Diencephalon (tissue), 2 donors: ENCODE data around the gene TAMALIN.

- RAMPAGE, long total RNA = no peak
Measured at GRCh38 chr12:51142557-51143479, 30.1 kb downstream of the TFCP2 start.

GRCh38 chr12:51171896-51172598, 888 bp downstream of the TFCP2 start:
- RAMPAGE, long total RNA = no peak

GRCh38 chr12:51216654-51217066, 1.2 kb downstream of the POU6F1 start:
- RAMPAGE, long total RNA = no peak

- RAMPAGE, long total RNA = no peak
Measured at GRCh38 chr12:51240127-51240522, 1.5 kb downstream of the DAZAP2 start.

- RAMPAGE, long total RNA = no peak
Measured at GRCh38 chr12:51353487-51354301, 7.2 kb upstream of the CELA1 start.

GRCh38 chr12:51381145-51381696, 10.0 kb downstream of the GALNT6 start:
- RAMPAGE, long total RNA = no peak

DNA sequence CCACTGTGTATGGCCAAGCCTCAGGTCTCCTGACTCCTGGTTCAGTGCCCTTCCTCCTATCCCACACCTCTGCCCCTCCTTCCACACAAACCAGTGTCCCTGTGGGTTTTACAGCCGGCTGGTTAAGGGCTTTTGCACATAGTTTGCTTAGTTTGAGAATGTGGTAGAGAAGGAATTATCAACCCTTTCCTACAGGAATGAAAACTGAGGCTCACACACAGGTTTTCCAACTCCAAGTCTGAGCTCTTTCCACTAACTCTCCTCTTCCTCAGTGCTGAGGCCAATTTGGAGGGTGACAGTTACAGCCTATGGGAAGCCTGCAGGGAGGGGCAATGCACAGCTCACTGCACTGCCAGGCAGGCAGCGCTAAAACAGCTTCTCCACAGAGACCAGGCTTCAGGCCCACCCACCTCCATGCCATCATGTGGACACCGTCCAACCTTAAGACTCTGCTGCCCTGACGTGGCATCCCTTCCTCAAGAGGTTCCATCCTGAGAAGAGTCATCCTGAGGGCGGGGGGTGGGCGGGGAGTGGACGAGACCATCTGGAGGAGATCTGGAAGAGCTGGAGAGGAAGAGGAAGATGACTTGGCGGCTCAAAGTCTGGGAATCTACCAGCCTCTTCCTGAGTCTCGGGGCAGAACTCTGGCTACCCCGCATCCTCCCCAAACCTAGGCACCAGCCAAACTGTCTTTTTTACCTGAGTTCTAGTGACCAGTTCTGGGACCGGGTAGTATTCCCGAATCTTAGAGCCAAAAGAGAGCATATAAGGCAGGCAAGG, 8.4 kb upstream of the ACVRL1 start:
- RAMPAGE, long total RNA = no peak

DNA sequence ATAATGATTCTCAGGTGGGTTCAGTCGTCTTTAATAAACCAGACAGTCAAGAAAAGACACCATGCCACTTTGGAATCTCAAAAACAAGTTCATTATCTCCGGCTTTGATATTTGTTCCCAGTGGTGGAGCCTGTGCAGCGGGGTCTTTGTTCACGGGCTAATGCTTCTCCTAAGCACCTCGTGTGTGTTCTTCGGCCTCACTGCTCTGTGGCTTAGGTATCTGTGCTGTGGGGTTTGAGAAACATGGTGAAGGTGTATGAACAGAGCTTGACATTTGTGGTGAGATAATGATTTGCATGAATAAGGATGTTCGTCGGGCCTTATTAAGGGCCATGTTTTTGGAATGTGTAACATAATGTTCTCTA, 1.7 kb downstream of the ACVR1B start:
- RAMPAGE, long total RNA = no peak

DNA sequence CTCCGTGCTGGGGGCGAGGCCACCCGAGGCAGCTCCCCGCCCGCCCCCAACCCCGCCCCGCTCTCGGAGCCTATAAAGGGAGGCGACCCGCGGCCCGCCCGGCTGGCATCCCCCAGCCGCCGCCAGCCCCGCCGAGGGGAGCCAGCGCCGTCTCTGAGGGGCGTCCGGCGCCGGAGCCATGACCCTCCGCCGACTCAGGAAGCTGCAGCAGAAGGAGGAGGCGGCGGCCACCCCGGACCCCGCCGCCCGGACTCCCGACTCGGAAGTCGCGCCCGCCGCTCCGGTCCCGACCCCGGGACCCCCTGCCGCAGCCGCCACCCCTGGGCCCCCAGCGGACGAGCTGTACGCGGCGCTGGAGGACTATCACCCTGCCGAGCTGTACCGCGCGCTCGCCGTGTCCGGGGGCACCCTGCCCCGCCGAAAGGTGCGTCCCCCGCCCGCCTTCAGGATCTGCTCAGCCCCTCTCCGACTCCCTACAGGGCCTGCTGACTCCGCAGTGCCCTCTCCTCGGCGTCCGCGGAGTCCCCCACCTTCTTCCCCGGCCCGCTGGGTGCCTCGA, at the start of gene TAMALIN:
Gene TAMALIN, plus strand, starts transcription at position 105 of the 559 bp plus-strand sequence.
- RAMPAGE, long total RNA = no peak

GRCh38 chr12:52020549-52021154, 13.9 kb downstream of the TAMALIN start:
- RAMPAGE, long total RNA = no peak

- RAMPAGE, long total RNA = no peak
Measured at GRCh38 chr12:52039315-52039726, 11.9 kb upstream of the NR4A1 start.

GRCh38 chr12:52056973-52057985, 6.0 kb downstream of the NR4A1 start:
- RAMPAGE, long total RNA = no peak

DNA sequence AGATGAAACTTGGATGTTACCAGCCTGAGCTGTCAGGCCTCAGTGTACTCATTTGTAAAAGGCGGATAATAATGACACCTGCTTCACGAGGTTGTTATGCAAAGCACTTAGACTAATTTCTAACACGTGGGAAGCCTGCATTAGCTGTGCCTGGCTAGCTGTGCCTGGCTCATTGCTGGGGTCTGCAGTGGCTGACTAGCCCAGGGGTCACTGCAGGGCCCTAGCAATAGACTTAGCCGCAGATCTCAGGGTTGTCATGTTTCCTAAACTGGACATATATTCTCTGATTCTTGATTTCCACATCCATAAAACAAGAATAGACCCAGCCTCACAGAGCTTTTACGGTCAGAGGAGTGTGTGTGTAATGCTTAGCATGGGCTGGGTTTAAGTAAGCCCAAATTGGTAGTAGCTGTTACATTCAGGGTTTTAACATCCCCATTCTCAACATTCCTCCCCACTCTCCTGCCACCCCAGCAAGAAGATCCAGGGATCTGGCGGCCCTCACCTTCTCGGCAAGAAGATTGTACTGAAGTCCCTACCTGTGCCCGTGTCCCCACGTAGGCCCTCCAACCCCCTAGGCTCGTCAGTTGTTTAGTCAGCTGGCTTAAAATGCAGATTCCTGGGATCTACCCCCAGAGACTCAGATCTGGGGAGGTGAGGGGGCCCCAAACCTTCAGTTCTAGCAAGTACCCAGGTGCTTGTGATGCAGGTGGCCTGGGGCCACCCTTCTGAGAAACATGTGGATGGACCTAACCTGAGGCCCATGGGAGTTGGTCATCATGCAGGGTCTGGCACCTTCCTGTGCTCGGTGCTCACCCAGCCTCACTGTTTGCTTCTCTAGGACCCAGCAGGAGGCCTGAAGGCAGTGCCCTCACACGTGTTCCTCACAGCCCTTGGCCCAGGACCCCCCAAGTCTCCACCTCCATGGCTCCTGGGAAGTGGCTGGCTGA, 8.6 kb downstream of the NR4A1 start:
- RAMPAGE, long total RNA = no peak

GRCh38 chr12:52122955-52123327, 43.4 kb downstream of the SMIM41 start:
- RAMPAGE, long total RNA = no peak

DNA sequence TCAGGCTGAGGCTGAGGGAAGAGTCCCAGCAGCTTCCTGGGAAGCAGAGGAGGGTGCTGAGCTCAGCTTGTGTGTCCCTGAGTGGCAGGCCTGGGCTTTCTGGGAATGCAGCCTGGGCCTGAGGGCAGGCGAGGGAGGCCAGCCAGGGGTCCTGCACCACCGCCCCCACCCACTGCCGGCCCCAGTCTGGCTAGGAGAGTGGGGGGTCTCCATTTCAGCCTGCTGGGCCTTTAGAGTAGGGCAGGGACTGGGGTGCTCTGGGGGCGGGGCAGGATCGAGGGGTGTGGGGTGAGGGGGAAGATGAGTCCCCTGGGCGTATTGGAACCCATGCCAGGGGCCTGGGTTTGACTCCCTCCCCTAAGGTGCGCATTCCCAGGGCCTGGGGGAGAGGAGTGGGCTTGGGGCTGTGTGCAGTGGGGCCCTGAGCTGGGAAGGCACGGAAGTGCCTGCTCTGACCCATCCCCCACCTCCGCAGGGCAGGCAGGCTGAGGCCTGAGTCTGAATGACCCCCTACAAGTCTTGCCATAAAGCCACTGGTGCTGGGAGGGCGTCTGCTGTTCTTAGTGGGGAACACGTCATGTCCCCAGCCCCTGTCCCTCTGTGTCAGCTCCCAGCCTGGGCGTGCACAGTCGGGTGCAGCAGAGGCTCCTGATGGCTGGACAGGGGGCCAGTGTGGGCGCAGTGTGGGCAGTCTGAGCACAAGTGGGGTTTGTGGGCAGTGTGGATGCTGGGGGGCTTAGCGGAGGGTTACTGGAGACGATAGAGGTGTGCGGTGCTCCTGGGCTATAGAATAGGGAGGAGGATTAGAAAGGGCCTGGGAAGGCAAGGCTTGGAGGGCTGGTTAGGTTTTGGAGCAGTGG, 46.3 kb downstream of the KRT80 start:
- RAMPAGE, long total RNA = no peak

DNA sequence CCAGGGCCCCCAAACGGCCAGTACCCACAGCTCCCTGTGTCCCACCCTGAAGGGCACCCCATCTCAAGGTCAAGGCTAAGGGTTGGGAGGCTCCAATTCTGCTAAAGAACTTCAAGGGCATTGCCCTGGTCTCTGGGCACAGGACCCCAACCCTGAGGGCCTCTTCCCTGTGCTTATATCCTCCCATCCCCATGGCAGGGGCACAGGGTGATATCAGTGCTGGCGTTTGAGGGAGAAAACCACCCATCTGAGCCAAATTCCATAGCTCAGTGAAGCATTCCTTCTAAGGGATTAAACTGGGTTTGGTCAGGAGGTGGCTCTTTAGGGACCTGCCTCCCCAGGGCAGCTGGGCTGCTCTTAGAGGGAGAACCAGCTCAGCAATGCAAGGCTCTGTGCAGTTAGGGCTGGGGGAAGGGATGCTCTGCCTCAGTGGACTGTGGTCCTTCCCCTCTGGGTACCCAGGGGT, 2.1 kb downstream of the KRT80 start:
- RAMPAGE, long total RNA = no peak

- RAMPAGE, long total RNA = no peak
Measured at GRCh38 chr12:52207938-52208371, 16.1 kb upstream of the KRT80 start.

- RAMPAGE, long total RNA = no peak
Measured at GRCh38 chr12:52208544-52209025, 16.8 kb upstream of the KRT80 start.

- RAMPAGE, long total RNA = no peak
Measured at GRCh38 chr12:52210626-52210983, 18.8 kb upstream of the KRT80 start.

GRCh38 chr12:52245856-52246810, 13.1 kb downstream of the KRT7 start:
- RAMPAGE, long total RNA = no peak